ENCODE measurements around a stretch of chr18.

DNA sequence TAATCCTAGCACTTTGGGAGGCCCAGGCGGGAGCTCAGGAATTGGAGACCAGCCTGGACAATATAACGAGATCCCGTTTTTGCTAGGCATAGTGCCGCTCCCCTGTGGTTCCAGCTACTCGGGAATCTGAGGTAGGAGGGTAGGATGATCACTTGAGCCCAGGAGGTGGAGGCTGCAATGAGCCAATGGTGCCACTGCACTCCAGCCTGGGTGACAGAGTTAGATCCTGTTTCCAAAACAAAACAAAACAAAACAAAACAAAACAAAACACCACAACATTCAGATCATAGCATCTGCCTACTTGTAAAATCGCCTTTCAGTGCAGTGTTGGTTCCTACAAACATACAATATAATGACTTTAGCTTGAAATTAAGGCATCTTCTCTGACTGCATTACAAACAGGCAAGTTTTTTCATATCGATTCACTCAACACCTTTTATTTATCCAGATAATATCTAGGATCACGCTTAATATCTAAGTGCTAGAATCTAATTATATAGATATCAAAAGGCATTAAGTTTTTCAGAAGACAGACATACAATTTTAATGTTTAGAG, 836 bp upstream of the TAF4B start:
- PRO-cap: no peak

GRCh38 chr18:26511211-26512091, 36.9 kb downstream of the KCTD1 start:
- PRO-cap: bidirectional peak, plus-strand start at chr18:26511750, minus-strand start at chr18:26511576

GRCh38 chr18:26550039-26550346, 1.6 kb upstream of the KCTD1 start:
- PRO-cap: no peak

DNA sequence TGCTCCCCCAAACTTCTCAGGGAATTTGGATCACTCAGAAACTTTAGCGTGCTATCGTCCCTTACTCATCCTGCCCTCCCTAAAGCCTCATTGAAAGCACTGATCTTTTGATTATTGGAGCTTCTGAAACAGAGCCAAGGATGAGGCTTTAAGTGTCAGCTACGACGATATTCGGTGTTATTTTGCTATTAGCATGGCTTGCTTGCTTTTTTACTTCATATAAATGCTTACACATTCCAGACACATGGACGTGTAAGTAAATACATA, 27.3 kb upstream of the KCTD1 start:
- PRO-cap: no peak

DNA sequence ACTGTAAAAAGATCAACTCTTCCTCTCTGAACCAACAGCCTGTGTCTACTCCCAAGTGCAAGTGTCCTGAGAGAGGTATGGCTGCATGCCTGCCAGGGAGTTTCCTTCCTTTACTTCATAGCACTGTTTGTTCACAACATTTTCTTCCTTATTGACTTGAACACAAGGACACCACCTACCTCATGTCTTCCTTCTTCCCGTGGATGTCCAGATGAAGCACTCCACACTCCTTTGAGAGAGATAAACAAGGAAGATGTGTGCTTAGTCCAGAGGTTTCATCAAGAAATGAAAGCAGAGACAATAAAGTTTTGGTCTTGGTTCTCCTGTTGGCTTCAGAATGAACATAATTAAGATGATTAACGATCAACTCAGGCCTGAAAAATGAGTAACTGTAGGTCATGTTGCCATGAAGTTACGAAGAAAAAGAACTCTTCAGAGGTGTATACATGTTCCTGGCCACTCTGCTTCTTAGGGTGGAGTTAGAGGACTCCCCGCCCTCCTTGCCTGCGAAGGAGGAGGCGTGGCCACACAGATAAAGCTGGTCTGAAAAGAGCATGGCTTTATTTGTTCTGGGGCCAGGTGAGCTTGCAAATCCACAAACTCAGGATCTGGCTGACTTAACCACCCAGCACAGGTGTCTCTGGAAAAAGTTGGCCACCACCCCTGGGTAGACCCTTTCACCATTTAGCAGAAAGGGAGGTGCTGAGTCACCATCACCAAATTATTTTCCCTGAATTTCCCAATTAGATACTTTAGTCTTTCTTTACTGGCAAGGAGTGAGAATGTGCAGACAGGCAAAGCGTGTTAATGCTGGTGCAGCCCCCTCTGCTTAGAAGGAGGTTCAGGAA, 155.1 kb upstream of the KCTD1 start:
- PRO-cap: no peak

DNA sequence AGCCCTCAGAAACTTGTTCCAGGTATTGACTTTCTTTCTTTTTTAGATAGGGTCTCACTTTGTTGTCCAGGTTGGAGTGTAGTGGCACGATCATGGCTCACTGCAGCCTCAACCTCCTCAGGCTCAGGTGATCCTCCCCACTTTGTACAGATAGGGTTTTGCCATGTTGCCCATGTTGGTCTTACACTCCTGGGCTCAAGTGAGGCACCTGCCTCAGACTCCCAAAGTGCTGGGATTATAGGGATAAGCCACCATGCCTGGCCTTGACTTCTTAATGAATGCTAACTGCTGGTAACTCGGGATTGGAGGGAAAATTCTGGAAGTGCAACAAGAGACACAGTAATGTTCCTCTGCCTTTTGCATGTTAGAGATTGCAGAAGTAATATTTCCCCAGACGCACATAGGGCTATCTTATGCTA, 128.8 kb downstream of the AQP4 start:
- PRO-cap: no peak

DNA sequence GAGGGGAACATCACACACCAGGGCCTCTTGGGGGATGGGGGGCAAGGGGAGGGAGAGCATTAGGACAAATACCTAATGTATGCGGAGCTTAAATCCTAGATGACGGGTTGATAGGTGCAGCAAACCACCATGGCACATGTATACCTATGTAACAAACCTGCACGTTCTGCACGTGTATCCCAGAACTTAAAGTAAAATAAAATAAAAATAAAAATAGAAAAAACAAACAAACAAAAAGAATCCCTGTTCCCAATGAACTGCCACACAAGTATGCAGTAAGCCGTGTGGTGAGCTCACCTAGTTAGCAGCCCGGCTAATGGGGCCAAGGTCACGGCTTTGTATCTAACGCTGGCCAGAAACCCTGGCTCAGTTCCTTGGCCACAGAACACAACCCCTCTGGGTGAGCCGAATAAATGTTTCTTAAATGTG, 41.3 kb downstream of the CHST9 start:
- PRO-cap: no peak

DNA sequence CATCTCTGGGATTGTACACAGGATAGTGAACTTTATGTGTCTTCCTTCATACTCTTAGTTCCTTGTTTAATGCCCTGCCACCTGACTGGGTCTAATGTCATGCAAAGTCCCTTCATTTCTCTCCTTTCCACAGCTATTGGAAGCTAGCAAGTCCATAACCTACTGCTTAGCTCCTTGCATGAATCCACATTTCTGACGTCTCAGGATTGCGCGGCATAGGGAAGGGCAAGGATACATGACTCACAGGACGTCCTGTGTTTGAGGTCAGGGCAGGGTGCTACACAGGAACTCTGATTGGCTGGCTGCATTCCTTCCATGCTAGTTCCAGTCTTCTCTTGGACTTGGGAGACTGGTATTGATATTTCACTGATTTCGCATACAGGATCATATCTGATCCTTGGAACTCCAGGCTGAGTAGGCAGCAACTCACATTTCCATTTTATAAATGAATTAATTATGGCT, 137.9 kb downstream of the CDH2 start:
- PRO-cap: no peak

DNA sequence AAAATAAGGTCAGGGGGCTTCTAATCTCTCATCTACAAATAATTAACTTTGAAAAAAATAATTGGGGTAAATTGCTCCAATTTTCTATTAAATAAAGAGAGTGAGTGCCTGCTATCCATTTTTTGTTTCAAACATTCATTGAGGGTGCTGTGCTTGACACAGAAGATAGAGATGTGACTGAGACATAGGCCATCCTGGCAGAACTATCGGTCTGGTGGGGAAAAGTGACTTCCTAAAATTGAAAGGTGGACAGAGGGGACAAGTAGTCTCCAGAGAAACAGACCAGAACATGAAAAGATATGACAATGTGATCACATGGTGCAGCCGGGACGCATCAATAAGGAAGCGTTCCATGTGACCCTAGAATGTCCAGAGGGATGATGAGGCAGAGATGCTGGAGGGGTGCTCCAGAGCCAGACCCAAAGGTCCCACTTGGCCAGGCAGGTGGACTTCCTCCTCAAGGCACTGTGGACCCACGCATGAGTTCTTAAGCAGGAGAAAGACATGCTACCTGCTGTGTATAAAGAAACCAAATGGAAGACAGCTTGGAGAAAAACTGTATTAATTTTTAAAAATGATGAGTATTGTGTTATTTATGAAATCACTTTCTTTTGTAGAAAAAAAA, 50.2 kb downstream of the CDH2 start:
- PRO-cap: no peak

DNA sequence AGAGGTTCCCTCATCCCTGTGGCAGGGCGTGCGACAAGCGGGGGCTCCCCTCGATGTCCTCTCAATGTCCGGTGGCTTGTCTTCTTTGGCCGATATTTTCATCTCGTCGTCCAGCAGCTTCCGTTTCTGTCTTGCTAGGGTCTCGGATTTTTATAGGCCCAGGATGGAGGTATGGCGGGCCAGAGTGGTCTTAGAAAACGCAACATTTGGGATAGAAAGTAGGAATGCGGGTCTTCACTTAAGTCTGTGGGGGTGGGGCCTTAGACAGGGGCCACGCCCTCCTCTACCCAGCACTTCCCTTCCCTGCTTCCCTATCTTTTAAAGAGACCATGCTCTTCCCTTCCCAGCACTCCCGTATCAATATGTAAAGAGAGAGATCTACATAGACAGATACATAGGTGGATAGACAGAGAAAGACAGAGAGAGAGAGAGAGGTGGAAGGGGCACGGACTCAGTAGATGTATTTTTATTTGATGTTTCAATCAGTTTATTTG, 866.7 kb downstream of the DSC3 start:
- PRO-cap: no peak

DNA sequence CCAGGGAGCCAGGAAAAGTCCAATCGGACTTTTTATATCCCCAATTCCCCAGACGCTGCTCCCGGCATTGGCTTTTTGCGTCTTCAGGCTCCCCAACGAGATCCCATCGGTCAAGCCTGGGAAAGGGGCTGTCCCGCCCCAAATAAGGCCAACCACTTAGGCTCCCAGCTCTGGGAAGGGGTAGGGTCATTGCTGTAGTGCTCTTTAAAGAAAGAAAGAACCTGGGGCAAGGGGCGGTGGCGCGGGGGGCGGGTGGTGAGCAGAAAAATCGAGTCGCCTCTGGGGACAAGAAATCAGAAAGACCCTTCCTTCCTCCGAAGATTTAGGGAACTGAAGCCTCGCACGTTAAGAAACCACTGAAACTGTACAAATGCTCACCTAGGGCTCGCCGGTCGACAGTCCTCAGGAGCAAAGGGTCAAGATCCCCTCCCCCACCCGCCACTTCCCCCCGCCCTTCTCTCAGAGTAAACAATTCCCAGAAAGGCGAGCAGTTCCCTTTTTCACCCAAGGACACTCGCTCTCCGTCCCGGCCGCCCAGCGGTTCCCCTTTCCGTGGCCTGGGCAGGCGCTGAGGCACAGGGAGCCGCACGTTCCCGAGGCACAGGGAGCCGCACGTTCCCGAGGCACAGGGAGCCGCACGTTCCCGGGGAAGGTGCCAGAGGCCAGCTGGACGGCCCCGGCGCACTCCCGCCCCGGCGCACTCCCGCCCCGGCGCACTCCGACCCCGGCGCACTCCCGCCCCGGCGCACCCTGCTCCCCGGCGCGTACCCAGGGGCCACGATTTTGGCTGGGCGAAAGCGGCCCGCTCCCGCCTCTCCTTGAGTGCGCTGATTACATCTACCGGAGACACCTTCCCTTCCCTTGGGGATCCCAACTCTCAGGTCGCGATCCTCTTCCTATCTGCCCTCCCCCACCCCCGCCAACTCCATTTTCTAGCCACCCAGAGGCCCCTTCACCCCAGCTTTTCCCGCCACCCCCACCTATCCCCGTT, 1.1 kb downstream of the DSC2 start:
- PRO-cap: bidirectional peak, plus-strand start at position 207 of the sequence, minus-strand start at position 85 of the sequence; bidirectional peak, plus-strand start at position 513 of the sequence, minus-strand start at position 358 of the sequence; bidirectional peak, plus-strand start at position 821 of the sequence, minus-strand start at position 663 of the sequence

DNA sequence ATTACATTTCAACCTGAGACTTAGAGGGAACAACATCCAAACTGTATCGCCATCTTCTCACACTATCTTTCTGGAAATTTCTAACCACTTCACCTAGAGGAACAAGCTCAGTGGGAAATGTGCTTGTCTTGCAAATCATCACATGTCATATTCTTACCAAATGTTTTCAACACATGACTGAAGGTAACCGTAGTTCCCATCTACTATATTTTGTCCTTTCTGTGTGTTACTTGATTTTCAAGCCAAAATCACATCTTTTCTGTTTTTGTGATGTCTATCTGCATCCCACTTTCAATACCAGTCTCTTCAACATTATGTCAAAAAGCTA, 66.5 kb upstream of the DSC1 start:
- PRO-cap: no peak

DNA sequence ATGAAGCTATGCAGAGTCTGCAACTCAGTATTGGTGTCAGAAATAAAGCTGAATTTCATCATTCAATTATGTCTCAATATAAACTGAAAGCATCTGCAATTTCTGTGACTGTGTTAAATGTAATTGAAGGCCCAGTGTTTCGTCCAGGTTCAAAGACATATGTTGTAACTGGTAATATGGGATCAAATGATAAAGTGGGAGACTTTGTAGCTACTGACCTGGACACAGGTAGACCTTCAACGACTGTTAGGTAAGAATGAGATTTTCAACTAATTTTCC, 18.3 kb downstream of the DSG1 start:
- PRO-cap: no peak

DNA sequence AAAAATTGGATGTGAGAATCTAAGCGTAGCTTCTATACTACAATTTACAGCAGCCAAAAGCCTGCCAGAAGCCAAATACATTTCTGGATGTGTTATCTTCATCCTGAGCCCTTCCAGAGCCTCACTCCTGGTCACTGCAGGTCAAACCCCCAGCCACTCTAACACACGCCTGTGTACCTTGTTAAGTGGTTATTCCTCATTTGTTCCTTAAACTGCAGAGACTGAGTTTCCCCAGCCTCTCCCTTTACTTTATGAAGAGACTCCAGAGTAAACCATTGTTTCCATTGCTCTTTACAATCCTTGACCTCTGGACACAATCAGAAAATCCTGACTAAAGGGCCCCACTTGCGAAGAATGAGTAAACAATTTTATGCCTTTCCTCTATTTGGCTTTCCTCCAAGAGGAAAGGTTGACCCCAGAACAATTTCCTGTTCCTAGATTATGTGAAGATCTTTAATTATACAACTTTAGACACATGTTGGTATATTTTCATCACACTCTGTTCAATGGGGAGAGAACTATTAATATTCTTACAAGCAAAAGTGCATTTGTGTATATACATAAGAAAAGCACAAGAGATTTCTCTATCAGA, 20.7 kb downstream of the DSG4 start:
- PRO-cap: no peak

DNA sequence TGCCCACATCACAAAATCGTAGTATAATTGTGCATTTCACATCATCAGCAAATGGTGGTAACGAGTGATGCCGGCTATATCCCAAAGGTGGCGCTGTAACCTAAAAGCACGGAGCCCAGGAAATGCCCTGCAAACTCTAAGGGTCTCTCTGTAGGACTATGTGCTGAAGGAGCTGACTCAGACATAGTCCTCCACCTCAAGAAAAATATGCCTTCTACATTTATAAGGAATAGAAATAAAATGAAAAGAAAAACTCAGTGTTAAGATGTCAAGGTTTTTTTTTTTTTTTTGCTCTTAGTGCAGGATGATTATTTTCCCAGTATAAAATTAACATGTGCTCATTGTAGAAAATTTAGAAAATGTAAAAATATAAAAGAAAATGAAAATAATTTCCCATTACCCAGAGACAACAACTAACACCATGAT, 23.0 kb upstream of the DSG3 start:
- PRO-cap: no peak

DNA sequence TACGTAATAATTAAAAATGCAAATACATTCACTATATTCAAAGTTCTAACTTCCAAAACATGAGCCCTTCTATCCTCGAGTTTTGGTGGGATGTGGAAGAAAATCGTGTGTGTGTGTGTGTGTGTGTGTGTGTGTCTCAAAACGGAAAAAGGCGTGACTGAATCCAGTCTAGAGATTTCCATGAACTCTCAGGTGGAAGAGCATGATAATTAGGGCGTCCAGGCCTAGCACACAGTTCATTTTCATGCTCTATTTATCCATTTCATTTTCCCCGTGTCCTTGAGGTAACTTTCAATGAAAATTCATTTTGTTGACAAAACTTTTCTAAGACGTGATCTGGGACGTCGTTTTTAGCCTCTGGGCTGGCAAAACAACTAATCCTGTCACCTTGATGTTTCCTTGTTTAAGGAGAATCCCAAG, 1.3 kb downstream of the DSG2 start:
- PRO-cap: no peak

- PRO-cap: no peak
Observed at GRCh38 chr18:31738837-31739520, 21.7 kb downstream of the SLC25A52 start.

DNA sequence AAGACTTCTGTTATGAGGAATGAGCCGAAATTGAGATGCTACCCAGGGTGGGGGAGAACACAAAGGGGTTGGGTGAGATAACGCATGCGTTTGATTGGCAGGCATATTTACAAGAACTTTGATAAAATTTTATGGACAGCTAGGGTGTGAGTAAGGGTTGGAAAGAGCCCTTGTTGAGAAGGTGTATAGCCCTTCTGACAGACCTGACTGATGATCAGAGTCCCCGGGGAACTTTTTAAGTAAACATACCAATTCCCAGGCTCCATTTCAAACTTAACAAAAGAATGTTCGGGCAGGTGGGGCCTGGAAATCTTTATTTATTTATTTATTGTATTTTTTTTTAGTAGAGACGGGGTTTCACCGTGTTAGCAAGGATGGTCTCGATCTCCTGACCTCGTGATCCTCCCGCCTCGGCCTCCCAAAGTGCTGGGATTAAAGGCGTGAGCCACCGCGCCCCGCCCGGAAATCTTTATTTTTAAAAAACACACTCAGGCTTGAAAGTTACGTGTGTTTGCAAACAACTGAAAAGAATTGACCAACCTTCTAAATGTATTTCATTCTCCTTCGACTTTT, 2.0 kb downstream of the RNF138 start:
- PRO-cap: no peak

DNA sequence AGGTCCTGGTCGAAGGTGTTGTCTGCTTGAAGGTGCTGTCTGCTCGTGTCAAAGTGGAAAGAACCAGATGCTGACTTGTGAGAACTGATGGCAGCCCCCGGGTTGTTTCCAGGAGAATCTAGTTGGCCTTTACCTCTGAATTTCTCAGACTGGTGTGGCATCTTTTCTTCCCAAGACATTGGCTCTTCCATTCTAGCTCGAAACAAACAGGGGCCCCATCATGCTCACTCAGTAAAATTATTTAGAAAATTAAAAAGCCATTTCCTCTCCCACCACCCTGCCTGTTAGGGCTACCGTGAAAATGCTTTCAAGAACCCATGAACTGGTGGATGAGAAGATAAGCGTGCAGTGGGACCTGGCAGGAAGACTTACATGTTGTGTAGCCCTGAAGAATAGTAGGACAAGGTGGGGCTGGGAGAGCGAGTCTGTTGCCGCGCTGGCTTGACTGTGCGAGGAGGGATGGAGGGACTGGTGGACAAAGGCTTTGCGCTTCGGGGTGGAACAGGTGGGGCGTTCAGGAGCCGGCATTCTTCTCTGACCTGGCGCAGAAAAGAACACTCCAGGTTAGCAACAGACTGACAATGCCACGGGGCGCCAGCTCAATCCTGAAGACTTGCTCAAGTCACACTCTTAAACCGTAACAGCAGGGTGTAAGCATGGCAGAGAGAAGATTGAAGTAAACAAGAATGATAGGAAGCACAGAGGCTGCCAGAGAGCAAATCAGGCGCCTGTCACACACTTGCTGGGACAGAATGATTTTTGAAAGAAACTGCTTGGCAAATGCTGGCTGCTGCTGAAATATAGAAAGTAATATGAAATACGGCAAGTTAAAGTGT, 80.2 kb downstream of the MEP1B start:
- PRO-cap: no peak

DNA sequence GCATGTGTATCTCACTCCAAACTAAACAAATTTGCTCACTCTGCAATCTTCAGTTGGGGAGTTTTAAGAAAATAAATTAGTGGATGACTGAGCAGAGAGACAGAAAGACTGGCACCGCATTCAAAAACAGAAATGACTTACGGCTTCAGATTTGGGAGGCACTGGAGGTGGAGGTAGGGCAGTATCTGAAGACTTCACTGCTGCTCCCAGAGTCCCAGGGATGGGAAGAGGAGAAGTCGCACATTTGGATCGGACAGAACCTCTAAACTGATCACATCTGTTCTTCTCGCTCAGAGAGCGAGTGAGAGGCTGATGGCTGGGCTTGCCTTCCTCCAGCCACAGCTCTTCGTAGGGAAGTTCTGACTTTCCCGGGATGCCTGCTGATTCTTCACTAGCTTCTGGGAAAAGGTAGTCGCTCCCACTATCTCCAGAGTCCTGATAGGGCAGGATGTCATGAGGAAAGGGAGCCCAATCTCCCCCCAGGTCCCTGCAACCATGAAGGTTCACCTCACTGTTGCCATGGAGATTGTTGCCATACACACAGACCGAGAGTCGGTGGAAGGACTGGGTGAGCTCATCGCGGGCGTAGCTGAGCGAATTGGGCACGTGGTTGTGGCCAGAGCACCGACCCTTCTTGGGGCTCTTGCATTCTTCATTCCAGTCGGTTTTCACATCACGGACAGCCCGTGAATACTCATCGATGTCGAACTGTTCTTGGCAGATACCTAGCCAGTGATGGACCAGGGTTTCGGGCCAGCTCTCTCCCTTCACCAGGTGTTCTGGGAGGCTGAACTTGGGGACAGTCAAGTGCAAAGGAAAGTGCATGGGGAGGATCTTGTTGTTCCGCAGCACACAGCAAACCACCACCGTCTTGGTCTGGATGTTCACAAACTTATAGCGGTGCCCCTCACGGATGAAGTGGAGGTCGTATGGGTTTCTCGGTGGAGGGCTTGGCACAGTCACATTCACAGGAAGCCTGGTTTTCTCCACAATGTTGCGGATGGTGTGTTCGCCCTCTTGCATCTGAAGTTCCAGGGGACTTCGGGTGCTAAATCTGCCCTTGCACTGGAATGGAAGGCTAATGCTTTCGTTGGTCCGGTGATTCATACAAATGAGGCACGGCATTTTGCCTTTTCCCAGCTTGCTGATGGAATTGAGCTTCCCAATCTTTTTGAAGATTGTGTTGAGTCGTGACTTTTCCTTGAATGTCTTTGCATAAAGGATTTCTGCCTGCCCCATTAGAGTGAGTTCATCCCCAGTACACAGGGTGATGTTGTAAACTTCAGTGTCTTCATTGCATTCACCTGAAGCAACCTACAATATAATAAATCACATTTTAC, 97.5 kb downstream of the MEP1B start:
- PRO-cap: no peak

All from Calu3 (cell line).